Monocyte (primary cell): ENCODE data around the genes BUB1B and PAK6.

DNA sequence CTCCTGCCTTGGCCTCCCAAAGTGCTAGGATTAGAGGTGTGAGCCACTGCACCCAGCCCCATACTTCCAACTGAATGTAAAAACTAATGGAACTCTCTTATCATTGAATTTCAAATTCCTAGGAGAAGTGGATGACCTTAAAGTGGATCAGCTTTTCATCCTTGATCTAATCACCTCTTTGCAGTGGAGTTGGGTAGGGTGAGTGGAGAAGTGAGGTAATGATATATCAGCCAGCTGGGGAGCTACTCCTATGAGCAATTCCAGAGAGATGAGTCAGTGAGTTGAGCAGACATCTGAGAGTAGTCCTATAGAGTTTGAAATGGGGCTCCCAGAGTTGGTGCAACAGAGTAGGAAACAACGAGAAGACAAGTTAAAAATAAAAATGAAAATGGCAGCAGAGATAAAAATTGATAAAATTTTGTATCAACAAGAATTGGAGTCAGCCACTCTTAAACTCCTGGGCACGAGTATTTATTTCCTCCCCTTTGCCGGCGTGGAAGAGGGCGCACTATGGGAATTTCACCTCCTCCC is 150.8 kb upstream of the DPH6 start:
- PRO-cap, 2 experiments = no peak in any of the 2 experiments

GRCh38 chr15:36427951-36428753 is 151.3 kb upstream of the CDIN1 start:
- PRO-cap, 2 experiments = no peak in any of the 2 experiments

DNA sequence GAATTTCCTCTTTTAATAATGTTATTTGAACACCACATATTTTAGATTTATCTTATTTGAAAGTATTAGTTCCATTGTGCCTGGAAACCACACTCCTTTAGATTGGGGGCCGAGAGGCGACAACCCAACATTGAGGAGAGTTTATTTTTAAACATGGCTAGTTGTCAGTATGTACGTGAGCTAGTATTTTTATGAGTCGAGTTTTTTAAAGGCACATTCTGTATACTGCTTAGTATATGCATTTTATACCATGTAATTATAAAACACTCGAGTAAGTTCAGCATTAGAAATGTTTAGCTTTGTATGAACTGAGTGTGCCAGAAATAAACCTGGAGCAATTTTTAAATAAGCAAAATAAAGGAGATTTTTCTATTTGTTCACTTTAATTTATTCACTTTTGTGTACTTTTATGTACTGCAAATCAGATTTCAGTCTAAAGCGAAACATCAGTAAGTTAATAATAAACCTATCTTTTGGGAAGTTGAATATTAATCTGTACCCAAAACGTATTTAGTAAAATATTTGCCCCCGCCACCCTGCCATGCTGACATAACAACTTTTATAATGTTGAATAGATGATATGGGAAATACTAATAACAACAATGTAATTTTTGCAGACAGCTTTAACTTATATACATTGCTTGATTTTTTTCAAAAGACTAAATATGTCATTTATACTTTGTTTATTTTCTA is 229.8 kb downstream of the CDIN1 start:
- PRO-cap, 2 experiments = no peak in any of the 2 experiments

GRCh38 chr15:37015914-37016848 is 84.2 kb downstream of the MEIS2 start:
- PRO-cap, 2 experiments = no peak in any of the 2 experiments

DNA sequence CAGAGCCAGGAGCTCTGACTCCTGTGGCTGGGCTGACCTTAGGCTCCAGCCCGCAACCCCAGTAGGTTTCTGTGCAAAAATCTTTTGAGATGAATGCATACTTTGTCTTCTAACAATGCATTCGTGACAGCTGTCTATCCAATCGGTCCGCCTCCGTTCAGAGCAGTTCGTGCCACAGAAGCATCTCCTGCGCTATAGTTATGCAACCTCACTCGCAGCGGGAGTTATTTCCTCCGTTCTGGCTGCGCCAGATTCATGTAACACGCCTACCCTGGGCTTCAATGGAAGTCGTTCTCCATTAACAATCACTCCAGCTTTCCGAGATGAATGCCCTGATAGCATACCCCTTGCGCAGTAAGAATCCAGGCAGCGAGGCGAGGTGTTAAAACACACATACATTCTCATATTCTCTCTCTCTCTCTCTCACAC is 1.5 kb upstream of the SPRED1 start:
- PRO-cap, 2 experiments = no peak in any of the 2 experiments

GRCh38 chr15:39430039-39430881 is 150.6 kb upstream of the THBS1 start:
- PRO-cap, 2 experiments = no peak in any of the 2 experiments

DNA sequence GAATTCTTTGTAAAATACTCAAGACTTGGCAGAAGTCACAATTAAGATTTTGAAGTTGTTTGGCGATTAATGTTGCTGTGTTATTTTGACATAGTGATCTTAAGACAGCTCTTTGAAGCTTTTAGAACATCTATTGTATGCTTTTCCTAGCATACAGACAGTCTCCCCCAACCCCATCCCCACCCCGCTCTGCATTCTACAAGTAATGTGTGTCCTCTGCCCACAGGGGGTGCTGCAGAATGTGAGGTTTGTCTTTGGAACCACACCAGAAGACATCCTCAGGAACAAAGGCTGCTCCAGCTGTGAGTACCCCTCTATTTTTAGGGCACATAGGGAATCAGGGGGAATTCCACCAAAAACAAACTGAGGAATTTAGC is 2.5 kb downstream of the THBS1 start:
- PRO-cap, 2 experiments = peak in 1 of 2 experiments; most common plus-strand start position 274 of the sequence (in 1); most common minus-strand start position 292 of the sequence (in 1)

DNA sequence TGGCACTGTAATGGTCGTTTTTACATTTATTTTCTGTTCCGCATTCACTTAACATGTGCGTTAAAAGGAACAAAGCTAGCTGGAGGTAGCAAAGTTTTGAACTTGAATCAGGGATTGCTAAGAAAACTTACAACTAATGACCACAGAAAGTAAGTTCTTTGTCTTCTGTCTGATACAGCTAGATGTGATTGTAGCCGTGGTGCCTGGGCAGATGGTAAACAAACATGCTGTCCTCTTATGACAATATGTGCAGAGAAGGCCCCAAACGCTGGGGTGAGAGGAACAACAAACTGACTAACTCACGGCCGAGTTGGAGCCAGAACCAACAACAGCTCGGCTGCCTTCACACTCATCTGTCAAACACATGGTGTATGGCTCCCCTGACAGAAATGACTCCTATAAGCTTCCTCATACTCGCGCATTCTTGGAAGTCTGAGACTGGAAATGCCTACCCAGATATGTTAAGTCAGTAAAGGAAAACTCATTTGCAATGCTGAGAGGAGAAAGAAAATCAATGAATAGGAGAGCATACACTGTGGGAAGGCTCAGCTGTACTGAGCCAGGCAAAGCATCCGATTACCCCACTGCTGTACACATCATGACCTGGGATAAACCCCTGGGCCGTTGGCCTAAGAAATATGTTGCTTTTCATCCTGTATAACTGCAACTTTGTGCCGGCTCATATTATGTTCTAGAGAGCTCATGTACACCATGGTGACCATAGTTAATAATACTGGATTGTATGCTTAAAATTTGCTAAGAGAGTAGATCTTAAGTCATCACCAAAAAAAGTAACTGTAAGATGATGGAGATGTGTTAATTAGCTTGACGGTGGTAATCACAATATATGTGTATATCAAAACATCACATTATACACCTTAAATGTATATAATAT is 5.7 kb downstream of the THBS1 start:
- PRO-cap, 2 experiments = peak in 1 of 2 experiments; most common plus-strand start position 431 of the sequence (in 1)

GRCh38 chr15:39627963-39628468 is 47.1 kb downstream of the THBS1 start:
- PRO-cap, 2 experiments = no peak in any of the 2 experiments

GRCh38 chr15:40002278-40002986 is 36.5 kb downstream of the SRP14 start:
- PRO-cap, 2 experiments = no peak in any of the 2 experiments

- PRO-cap, 2 experiments = peak in 2 of 2 experiments; most common plus-strand start chr15:40045297 (in 1); most common minus-strand start chr15:40045122 (in 2)
Observed at GRCh38 chr15:40044939-40045479, 6.0 kb upstream of the SRP14 start.

DNA sequence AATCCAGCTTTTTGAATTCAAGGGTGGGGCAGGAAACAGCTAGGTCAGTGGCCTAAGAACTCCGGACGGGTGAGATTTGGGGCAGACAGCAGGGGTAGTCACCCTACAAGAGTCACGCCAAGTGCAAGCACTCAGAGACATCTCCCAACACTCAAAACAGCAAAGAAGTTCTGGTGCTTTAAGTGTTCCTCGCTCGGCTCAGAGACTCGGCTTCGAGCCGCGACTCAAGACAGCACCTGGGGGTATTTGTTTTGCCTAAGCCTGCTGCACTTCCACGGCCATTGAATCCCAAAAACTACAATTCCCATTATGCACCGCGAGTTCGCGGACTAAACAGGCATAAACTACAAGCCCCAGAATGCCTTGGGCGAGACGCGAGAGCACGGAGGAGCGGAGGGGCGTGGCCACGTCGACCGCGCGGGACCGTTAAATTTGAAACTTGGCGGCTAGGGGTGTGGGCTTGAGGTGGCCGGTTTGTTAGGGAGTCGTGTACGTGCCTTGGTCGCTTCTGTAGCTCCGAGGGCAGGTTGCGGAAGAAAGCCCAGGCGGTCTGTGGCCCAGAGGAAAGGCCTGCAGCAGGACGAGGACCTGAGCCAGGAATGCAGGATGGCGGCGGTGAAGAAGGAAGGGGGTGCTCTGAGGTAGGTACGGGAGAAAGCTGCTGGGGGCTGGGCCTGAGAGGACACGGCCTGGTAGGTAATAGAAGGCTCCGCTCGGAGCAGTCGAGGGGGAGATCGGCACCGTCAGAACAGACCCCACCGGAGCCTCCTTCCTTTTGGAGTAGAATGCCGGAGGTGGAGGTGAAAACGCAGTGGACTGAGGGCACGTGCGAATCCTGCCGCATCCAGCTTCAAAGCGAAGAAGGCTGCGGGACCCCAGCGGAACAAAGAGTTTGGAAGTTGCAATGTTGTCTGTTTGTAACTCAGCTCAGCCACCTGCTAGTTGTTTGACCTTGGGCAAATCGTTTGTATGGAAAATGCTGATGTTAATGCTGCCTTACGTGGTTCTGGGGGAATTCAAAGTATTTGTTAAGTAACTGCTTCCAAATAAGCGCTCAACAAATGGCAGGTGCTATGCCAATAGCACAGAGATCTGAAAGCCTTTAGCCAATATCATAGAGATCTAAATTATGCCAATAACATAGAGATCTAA is at the start of gene BUB1B:
TSS of gene BUB1B (plus strand) at position 455 of the 1,152 bp plus-strand sequence.
- PRO-cap, 2 experiments = no peak in any of the 2 experiments

DNA sequence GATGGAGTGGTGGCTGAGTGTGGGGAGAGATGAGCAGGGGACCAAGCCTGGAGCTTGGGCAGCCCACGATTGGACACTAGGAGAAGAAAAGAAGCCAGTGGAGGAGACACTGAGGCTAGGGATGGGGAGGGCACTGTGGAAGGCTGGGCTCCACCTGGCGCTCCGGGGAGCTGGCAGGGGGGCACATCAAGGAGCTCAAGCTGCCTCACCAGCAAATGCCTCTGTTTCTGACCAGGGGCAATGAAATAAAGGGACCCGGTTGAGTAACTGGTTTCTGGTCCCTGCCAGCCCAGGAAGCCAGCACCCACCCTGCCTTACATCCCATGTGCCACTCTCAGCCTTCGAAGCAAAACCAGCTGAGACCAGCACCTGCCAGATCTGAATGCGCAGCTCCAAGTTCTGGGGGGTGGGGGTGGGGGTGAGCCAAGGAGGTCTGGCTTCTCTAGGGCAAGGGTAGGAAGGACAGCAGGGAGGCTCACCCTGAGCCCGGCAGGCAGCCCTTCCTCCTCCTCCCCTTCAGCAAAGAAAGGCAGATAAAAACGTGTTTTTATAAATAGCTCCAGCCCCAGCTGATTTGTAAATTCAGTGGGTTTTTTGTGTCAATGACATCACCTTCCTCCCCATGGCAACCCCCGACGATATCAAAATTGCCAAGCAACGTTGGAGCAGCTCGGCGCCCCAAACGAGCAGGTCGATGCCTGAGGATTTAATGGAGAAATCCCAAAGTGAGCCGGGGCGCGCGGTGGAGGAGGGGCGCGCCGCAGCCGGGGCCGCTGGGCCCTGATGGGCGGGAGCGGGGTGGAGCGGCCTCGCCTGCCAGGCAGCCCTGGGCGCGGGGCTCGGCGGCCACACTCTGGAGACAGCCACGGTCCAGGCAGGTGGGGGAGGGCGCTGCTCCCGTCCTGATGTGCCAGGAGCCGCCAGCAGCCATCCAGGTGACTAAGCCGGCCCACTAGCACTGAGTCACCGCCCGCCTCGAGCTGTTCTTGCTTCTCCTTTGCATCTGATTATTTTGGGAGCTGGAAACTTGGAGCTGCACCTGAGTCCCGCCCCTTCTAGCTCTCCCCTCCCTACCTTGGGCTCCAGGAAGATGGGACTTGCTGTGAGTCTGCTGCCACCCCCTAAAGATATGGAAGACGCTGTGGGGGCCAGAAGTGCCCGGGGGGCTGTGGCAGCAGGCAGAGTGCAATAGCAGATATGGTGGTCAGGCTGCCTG is at the start of gene PAK6:
TSS of gene PAK6 (plus strand) at position 653 of the 1,216 bp plus-strand sequence.
- PRO-cap, 2 experiments = no peak in any of the 2 experiments

GRCh38 chr15:40239627-40239995 is 748 bp downstream of the PAK6 start:
- PRO-cap, 2 experiments = no peak in any of the 2 experiments

- PRO-cap, 2 experiments = no peak in any of the 2 experiments
Observed at GRCh38 chr15:40348995-40349912, 1.6 kb upstream of the PHGR1 start.

- PRO-cap, 2 experiments = no peak in any of the 2 experiments
Observed at GRCh38 chr15:40366868-40367363, 8.9 kb downstream of the DISP2 start.

DNA sequence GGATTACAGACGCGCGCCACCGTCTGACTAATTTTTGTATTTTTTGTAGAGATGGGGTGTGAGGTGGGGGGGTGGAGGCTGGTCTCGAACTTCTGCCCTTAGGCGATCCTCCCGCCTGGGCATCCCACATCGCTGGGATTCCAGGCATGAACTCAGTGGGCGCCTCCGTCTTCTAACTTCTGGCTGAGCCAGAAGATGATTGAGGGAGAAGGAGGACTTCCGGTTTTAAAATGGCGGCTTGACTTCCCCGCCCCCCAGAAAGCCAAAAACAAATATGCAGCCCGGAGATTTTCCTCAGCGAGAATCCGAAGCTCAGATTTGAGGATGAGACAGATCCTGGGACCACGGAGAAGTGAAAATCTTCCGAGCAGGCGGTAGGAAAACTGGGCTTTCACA is 17.0 kb downstream of the CHST14 start:
- PRO-cap, 2 experiments = no peak in any of the 2 experiments

GRCh38 chr15:40871721-40872308 is 2.2 kb downstream of the RHOV start:
- PRO-cap, 2 experiments = no peak in any of the 2 experiments

DNA sequence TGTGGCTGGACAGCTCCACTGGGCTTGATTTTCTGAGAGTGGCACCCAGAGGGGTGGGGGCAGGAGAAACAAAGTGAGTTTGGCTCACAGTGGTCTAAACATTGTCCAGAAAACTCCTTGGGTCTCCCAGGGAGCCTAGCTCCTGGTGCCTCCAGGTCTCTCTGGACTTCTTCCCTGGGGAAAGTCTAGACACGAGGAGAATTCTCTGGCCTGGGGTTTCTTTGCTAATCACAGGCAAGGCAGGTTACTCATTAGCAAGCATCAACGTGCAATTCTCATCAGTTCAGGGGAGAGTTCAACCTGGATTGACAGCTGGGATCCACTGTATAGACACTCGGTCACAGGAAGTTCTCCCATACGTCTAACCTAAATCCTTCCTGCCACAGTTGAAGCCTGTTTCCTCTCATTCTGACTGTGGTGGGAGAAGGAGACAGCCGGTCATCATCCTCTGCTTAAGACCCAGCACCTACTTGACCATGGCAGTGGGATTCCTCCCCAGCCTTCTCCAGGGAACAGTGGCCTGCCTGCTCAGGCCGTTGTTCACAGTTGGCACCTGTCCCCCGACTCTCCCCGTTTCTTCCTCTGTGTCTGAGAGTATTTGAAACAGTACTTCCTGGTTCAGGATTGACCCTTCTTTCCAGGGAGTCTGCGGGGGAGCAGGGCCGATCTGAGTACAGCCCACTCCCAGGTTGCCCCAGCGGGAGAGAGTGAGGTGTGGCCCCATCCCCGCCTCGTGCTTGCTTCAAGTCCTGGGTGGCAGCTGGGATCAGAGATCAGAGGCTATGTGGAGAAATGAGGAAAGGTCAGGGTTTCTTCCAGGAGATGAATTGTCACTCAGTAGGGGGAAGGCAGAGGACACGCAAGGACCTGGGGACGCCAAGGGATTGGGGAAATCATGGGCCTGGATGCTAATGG is 6.8 kb upstream of the DLL4 start:
- PRO-cap, 2 experiments = no peak in any of the 2 experiments

GRCh38 chr15:40928224-40928514 is 971 bp upstream of the DLL4 start:
- PRO-cap, 2 experiments = no peak in any of the 2 experiments